ENCODE measurements around a stretch of chr12.

- RRBS: no CpG with 5 or more reads among the region's 23 CpGs
Measured at GRCh38 chr12:116693817-116694540, 43.9 kb downstream of the SPRING1 start.

DNA sequence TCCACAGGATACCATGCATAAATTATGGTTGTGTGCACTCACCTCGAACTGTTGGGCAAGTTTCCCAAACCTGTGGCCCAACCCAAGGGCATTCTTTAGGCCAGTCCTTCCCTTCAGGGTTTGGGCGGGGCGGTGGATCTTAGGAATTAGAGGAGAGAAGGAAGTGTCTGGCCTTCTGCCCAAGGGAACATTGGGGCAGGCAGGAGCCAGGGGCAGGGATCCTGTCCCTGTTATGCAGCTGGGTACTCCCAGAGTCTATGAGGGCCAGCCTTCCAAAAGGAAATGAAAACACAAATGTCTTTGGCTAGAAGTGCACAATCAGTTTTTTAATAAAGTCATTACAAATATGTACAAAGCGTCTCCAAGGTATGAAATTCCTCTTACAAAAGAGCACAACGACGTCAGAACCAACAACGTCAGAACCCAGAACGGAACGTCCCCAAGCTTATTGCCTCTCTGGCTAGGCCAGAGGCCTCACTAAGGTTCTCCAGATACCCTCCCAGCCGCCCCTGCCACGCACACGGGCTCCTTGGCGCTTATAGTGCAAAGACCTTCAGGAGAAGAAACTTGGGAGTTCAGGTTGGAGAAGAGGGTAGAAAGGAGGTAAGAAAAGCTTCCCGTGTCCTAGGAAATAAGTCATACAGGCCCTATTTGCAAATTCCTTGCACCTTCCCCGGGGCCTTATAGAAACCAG lies 25.3 kb downstream of the HRK start:
- RRBS: no CpG with 5 or more reads among the region's 15 CpGs

- RRBS: no CpG with 5 or more reads among the region's 4 CpGs
Measured at GRCh38 chr12:116926238-116926591, 15.5 kb downstream of the FBXW8 start.

GRCh38 chr12:117028473-117029211 lies 70.6 kb downstream of the TESC start:
- RRBS: no CpG with 5 or more reads among the region's 11 CpGs

GRCh38 chr12:117051360-117051999 lies 47.7 kb downstream of the TESC start:
- RRBS: no CpG with 5 or more reads among the region's 13 CpGs

DNA sequence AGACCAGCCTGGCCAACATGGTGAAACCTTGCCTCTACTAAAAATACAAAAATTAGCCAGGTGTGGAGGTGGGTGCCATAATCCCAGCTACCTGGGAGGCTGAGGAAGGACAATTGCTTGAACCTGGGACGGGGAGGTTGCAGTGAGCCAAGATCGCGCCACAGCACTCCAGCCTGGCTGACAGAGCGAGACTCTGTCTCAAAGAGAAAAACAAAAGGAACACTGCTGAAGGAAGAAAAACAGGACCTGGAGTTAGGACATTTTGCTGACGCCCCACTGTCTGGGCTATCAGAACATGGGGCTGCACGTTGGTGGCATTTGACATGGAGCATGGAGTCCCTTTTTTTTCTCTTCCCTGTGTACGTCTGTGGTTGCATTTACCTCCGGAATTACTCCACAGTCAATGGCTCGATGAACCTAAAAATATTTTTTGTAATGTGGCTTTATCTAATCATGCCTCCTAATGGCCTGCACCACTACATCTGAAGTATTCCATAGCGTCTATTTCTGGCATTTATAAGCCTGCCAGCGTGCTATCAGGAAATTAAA lies 30.8 kb downstream of the TESC start:
- RRBS: no CpG with 5 or more reads among the region's 11 CpGs

- RRBS: no CpG with 5 or more reads among the region's 8 CpGs
Measured at GRCh38 chr12:117533630-117534084, 172.2 kb upstream of the NOS1 start.

DNA sequence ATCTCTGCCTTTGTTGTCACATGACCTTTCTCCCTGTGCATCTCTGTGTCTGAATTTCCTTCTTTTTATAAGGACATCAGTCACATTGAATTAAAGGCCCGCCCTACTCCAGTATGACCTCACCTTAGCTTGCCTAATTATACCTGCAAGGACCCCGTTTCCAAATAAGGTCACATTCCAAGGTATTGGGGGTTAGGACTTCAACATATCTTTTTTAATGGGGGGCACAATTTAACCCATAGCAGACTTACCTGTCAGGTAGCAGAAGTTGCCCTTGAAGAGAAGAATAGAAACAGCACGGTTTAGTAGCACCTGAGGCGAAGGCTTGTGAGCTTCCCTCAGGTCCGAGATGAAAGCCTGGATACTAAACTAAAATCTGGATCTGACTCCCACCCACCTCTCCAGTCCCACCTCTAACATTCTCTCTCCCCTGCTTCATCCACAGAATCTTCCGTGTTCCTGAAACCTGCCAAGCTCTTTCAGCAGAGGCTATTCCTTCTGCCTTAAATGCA lies 280.1 kb upstream of the NOS1 start:
- RRBS: no CpG with 5 or more reads among the region's 6 CpGs

- RRBS: no CpG with 5 or more reads among the region's 12 CpGs
Measured at GRCh38 chr12:118172027-118172858, 36.3 kb downstream of the PEBP1 start.

DNA sequence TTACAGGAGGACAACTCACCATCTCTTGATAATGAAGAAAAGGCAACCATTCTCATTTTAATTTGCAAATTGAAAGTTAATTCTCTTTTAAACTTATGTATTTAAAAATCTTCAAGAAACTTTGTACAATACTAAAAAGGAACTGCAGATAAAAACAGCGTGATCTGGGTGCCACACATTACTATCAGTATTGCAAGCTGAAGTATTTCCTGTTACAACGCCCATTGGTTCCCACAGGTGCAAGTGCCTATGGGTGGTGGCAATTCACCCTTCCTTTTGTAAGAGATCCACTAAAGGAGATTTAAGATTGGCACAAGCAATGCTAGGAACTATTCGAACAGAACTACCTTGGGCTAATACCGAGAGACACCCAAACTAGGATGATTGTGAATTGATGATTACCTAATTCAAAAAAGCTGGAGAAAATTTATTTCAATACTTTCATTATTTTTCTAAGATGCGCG lies 13.2 kb downstream of the TAOK3 start:
- RRBS: no CpG with 5 or more reads among the region's 6 CpGs

DNA sequence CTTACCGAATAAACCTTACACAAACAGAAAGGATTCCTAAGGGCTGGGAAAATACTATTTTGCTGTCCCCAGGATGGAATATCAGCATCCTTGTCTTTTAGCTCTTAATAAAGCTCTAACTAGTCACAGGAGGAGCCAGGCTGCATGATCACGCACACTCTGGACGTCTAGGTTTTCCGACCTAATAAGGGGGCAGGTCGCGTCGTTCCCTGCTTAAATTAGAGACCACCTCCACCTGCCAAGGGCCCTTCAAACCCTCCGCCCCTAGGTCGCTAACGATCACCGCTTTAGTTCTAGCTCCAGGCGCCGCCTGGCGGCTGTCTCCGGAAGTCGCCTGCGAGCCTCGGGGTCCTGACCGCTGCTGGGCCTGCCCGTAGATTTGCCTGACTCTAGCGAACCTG lies 404 bp upstream of the SUDS3 start:
- RRBS: no CpG with 5 or more reads among the region's 21 CpGs

DNA sequence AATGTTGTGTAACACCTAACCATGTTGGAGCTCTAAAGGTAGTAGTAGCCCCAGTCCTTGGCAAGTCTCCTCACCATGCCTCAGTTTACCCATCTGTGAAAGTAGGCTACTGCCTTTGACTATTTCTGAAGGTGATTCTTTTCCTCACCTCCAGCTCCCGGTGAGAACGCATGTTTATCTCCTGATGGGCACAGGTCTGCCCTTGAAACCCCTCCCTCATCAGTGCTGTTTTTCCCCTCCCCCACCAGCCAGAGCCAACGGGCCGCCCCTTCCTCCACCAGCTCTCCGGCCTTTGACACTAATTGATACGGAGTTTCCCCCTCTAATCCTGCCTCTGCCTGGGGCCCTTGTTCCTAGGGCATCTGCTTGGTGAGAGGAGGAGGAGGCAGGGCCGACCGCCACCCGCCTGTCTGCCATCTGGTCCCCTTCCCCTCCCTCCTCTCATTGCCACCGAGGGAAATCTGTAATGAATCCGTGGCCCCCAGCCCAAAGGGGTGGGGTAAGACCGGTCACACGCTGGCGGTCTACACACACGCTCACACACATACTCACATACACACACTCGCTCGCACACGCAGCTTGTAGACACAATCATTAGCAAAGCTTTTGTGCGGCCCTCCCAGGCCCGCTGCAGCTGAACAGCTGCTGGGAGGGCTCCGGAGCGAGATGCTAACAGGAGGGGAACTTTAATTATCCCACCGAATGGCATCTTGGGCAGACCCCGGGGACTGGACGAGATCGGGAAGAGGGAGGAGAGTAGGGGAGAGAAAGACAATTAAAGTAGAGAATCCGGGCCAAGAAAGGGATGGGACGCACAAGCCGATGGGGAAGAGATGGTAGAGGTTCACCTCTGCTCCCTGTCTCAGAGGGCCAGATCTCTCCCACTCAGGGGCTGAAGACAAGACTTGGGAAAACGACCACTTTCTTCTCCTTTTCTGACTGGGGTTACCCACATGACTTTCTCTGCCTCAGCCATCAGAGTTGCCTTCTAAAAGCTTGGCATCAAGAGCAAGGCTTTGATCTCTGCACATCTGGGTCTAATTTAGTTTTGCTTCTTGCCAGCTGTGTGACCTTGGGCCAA lies 27.5 kb downstream of the SRRM4 start:
- RRBS: 0% methylated on average over 2 of the region's 30 CpGs

DNA sequence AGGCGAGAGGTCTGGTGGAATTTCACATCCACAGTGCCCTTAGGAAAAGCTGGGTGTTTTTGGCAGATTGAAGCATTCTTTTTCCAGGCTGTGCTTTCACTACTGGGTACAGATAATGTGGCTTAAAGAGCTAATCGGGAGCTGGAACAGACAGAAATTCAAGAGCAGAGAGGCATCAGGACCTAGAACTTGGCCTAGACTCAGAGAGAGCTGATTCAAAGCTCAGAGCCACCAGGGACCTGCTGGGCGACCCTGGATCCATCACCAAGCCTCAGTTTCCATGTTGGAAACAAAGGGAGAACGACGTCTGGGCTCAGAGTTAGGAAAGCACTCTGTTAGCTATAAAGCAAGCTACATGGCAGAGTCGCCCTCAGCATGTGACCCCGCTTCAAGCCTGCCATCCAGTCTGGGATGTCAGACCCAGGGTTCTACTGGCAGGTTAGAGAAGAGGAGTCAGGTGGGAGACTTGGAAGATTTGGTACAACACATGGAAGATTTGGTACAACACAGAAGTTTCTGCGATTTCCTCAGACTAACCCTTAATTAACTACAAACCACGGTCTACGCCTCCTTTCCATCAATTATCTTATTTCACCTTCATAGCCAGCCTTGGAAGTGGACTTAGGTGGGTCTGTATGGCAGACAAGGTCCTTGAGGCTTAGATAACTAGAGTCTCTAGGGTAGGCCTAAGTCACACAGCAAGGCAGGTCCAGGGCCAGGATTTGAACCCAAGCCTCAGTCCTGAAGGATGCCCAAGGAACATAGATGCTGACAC lies 7.7 kb downstream of the HSPB8 start:
- RRBS: no CpG with 5 or more reads among the region's 10 CpGs

GRCh38 chr12:120007261-120007797 lies 18.3 kb downstream of the BICDL1 start:
- RRBS: no CpG with 5 or more reads among the region's 4 CpGs

GRCh38 chr12:120086812-120087852 lies 29.4 kb downstream of the RAB35 start:
- RRBS: 2% methylated on average over 12 of the region's 62 CpGs

- RRBS: no CpG with 5 or more reads among the region's 15 CpGs
Measured at GRCh38 chr12:120093721-120094439, 22.7 kb downstream of the RAB35 start.

DNA sequence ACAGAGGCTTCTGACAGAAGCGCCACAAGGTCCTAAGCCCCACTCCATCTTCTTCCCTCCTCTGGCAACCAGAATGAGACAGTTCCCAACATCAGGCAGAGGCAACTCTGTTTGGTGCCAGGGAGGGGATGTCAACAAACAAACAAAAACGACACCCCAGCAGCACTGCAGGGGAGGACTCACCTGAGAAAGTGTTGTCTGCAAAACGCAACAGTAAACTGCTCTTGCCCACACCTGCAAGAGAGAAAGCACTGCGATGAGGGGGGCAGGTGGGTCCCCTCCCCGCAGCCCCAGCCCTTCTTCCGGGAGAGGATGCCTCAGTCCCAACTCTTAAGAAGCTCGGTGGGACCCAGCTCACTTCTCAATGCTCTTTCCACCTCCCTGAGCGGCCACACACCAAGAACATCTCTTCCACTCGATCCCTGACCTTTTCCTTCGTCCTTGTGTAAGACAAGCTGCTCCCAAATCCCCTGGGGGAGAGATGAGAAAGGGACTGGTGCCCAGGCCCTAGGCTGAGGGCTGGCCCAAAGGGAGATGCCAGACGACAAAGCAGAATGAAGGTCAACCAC lies 8.2 kb downstream of the RAB35 start:
- RRBS: no CpG with 5 or more reads among the region's 11 CpGs

DNA sequence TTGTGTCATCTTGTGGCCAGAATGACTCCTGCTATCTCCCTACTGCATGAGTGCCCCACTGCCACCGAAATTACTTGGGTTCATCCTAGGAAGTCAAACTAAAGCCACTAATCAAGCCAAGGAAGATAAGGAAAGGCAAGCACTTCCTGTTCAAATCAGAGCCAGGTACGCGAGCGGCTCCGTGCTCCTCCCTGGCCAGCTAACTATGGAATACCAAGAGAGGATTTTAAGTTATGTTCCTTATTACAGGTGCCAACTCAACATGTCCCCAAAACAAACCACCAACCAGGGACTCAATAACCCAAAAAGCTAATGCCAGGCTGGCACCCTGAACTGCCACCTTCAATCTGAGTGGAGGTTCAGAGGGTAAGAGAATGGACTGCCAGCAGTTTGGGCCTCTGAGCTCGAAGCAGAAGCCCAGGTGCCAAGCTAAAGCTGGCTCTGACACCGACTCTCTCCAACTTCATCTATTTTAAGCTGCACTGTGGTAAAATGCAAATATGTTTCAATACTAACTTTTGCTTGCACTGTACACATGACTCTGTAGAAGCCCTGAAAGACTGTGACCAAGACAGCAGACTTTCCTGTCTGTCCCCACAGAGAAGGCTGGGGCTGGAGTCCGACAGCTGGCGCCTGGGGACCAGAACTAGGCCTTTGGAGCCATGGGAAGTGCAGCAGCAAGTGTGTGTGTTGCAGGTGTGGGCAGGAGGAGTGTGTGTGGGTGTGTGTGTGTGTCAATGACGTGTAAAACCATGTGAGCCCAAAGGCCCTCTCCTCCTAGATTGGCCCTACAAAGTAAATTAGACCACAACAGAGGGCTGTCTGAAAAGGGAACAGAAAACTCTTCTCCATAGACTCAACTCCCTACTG lies 16.2 kb upstream of the RAB35 start:
- RRBS: no CpG with 5 or more reads among the region's 10 CpGs

GRCh38 chr12:120155000-120155527 lies 38.5 kb upstream of the RAB35 start:
- RRBS: no CpG with 5 or more reads among the region's 18 CpGs